Right cardiac atrium (tissue), 1 donor: ENCODE data around the genes PPA1, LRRC20, PALD1 and PCBD1.

DNA sequence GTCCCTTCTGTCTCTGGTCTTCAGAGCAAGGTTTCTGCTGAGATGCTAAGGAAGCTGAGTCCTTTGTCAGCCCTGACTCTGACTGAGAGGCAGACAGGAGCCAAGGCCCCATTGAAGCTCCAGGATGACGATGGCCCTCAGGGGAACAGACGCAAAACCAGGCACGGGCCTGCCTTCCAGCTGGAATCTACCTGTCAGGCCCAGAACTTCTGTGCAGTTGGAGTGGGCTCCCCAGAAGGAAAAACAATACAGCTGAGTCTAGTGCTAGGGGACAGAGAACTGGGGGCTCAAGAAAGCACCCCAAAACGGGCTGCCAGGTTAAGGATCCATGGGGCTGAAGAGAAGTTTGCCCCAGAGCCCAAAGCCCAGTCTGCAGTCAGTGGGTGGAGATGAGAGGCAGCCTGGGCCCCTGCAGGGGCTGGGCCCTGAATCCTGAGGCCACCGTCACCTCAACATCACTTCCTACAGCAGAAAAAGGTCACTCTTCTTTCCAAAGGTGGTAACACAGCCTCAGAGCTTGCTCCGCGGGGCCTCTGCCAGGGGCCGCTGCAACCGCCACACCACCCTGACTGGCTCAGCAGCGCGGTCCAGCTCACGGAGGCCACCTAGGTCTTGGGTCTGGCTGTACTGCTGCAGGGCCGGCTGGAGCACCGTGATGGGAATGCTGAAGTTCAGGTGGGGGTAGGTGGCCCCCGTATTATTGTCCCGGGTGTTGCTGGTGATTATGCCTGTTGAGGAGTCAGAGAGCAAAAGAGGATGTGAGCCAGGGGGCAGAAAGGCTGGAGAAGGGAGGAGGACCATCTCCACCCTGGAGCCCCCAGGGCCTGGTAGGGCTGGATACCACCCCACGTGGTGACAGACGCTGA lies 6.9 kb downstream of the TYSND1 start:
- PRO-cap, result no peak

DNA sequence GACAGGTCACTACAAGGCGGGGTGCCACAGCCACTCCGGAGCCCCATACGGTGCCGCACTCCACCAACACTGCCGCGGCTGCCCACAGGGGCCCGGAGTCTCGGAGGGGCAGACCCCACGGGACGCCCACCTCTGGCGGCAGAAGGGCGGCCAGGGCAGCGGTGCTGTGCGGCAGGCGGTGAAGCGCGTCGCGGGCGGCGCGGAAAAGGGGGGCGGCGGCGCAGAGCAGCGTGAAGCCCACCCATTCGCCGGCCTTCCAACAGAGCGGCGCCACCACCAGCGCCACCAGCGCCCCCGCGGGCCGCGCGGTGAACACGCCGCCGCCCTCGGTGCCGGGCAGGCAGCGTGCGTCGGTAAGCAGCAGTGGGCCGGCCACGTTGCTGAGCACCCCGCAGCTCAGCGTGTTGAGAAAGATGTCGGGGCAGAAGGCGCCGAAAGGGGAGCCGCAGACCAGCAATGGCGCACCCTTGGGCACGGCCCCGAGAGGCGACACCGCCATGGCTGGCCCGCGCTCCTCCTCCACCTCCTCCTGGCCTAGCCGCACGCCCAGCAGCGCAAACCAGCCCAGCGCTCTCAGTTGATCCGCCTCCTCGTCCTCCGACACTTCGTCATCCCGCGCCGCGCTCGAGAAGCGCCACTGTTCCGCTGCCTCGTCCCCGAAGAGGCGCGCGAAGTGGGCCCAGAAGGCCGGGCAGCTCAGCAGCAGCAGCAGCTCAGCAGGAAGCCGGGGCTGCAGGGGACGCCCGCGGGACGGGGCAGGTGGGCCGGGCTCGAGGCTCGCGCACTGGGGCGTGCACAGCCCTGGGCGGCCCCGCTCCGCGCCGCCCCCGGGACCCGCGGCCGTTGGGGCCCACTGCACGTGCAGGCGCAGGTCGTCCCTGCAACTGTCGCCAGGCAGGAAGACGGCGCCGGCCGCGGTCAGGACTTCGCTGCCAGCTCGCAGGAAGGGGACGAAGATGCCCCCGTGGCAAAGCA lies 737 bp downstream of the TYSND1 start:
- PRO-cap, result bidirectional peak, plus-strand start at position 576 of the sequence, minus-strand start at position 531 of the sequence

DNA sequence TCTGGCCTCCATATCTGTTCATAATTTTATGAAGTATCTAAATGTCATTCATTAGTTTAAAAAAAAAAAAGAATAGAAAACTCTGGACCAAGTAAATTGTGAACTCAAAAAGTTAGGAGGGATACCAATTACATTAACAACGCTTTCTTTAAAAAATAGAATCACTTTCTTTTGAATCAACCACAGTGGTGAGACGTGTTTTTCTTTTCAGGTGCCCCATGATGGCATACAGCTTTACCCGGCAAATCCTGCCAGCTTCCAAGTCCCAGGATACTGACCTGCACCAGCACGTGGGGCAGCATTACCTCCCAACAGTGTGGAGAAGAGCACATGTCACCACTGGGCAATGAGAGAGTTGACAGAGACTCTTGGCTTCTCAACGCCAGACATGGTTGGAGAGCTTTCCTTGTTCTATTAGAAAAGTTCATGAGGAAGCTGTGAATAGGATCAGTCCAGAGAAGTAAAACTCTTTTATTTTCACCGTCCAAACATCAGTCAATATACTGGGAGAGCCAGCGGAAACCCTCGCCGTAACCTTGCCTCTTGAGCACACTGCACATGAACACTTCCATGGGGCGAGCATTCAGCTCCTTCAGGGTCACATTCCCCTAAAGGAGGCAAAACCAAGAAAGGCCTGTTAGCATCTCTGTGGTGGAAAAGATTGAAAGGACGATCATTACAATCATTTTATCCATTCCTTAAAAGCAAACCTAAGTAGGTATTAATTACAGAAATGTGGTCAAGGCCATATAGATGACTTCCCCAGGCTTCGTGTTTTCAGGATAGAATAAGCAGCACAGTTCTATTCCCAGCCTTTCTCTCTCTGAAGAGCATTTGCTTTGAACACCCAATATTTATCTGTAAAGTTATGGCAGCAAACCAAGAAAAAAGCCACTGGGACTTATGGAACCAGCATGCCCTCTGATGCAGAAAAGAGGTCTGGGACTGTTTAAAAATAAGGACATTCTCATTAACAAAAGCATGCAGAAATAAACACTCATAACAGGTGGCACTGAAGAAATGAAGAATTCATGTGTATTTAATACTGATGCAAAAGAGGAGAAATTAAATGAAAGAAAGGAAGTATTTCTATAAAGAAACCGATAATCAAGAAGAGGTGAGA lies 5.8 kb upstream of the TYSND1 start:
- PRO-cap, result no peak

- PRO-cap, result no peak
Measured at GRCh38 chr10:70228011-70228525, 5.2 kb downstream of the PPA1 start.

DNA sequence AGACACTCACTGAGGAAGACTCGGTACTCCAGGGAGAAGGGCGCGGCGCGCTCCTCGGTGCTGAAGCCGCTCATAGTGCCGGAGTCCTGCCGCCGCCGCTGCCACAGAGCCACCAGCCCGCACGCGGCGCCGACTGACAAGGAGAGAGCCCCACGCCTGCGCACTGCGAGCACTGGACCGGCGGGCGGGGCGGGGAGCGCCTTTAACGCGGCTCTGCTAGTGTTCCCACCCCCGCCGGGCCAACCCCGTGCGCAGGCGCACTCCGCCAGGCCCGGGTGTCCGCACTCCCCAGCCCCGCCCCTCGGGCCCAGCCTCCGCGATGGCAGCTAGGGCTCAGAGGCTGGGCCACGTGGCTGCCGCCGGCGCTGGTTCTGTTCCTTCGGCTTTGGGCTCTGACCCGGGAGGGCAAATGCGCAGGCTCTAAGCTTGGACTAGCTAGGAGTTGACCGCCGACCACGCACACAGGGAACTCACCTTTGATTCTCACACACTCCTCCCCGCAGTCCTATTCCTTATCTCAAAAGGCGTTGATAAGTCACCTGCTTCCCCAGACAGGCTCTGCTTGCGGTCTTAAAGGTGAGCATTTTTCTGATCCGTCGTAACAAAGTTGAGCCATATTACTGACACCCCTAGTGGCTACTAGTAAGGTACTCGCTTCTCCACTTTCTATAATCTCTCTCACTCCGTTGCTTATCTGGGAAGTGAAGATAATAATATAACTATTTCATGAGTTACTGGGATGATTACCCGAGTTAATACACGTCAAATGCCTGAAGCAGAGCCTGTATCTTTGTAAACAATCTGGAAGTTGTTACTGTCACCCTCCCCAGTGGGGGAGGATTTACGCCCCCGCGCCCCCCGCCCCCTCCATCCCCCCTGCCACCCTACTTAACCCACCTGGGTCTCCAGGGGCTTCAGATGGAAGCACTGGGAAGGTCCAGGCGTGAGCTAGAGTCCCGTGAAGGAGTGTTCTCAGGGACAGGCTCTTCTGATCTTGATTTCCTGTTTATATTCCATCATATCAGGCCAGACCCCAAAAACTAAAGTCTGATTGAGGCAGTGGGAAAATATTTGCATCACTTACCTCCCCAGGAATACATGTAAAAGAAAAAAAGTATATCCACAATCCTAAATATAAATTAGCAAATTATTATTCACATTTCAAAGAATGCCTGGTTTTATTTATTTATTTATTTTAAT lies at the start of gene PPA1:
Gene PPA1, minus strand, starts transcription at position 176 of the 1,200 bp plus-strand sequence.
- PRO-cap, result bidirectional peak, plus-strand start at position 310 of the sequence, minus-strand start at position 138 of the sequence

DNA sequence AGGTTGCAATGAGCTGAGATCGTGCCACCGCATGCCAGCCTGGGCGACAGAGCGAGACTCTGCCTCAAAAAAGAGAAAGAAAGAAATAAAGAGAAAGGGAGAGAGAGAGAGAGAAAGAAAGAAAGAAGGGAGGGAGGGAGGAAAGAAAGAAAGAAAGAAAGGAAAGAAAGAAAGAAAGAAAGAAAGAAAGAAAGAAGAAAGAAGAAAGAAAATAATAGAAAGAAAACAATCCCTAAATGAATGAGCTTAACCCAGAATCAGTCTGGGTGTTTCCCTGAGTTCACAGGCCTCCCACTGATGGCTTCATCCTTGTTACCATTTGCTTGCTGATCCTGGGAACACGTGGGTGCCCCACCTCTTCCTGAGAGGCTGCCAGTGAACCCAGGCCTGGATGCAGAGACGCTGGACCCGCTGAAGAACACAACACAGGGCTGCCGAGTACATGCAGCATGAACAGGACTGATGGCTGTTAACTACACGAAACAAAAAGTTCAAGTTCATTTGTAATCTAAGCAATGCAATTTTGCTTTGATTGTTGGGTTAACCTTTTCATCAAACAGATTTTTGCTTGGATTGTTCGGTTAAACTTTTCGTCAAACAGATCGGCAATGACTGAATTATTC lies 11.6 kb downstream of the NPFFR1 start:
- PRO-cap, result no peak

DNA sequence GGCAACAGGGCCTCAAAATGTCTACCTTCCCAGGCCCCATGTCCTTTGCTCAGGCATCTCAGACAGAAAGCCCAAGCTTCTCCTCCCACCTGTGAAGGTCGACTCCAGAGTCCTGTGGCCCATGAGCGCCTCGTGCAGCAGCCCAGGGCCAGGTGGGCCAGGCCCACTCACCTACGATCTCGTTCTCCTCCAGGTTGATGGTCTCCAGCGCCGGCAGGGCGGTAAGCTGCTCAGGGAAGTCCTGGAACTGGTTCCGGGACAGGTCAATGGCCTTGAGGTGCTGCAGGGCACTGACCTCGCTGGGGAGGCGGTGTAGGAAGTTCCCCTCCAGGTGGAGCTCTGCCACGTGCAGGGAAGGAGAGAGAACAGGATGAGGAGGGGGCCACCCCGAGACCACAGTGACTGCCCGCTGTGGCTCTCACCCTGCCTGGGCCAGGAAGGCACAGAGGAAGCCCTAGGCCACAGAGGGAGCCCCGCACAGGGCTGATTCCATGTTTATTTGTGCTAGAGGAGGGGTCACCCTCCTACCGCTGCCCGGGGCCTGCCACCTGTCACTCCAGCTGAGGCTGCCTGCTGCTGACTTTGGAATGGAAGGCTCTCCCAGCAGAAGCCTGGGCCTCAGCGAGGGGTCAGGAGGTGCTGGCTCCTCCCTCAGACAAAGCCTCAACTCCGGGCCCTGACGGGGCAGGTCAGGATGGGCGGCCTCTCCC lies 40.0 kb upstream of the NPFFR1 start:
- PRO-cap, result bidirectional peak, plus-strand start outside the sequence, minus-strand start at position 582 of the sequence

DNA sequence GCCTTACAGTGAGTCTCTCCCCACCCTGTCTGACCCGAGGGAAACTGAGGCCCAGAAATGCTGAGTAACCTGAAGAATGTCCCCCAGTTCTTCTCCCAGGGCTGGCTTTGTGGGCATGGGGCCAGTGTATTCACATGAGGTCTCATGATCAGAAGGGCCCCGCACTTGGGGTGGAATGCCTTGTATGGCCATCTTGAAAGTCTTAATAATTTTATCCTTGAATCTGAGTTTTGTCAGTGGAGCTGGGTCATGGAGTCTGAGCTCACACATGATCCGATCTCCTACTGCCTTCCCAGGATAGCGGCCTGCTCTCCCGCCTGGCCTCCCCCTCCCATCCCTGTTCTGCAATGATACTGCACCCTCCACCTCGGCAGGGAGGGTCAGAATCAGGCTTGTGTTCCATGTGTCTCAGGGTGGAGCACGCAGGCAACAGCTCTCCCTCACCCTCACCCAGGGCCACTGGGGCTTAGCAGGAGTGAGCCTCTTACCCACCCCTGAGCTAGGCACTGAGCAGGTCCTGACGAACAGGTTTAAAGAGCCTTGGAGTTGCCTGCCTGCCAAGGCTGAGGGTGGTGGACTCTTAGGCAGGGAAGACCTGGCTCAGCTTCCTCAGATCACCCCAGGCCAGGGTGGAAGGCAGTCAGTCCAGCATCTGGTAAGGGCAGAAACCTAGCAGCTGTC lies 41.4 kb upstream of the NPFFR1 start:
- PRO-cap, result no peak

DNA sequence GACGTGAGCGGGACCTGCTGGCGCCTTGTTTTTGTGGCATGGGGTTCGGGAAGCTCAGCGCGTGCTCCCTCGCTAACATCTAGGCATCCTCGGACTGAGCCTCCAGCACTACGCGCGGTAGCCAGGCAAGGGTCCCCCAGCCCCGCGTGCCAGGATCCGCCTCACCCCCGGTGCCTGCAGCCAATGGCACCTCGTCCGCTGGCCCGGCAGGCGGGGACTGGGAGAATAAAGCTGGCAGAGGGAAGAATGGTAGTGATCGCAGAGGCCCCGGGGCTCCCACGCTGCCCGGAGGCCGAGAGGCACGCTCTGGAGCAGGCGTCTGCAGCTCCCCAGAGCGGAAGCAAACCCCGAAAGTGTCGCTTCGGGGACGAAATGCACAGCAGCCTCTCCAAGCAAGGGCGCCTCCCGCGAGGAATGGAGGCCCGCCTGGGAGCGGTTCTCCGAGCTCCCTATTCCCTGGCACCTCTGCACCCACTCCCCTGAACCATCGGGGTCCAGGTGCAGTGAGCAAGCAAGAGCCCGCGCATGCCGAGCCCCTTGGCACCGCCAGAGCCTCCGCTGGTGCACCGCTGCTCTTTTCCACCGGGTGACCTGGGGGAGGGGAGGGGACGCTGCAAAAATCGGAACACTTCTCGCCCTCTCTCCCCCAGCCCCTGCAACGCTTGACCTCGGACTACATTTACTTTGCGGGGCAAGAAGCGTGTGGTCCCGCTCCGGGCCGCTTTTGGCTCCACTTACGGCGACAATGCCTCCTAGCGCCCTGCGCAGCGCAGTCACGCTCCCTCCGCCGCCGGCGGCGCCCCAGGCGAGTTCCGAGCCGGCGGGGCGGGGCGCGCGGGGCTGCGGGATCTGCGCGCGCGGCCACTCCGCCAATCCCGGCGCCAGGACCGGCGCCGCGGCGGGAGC lies at the start of gene LRRC20:
Gene LRRC20, minus strand, starts transcription at position 815 of the 906 bp plus-strand sequence.
- PRO-cap, result bidirectional peak, plus-strand start at position 259 of the sequence, minus-strand start at position 96 of the sequence; bidirectional peak, plus-strand start outside the sequence, minus-strand start at position 803 of the sequence

GRCh38 chr10:70431917-70432657 lies 9.4 kb downstream of the NODAL start:
- PRO-cap, result no peak

GRCh38 chr10:70478206-70479232 lies at the start of gene PALD1:
Gene PALD1, plus strand, starts transcription at chr10:70478767.
- PRO-cap, result bidirectional peak, plus-strand start at chr10:70478807, minus-strand start at chr10:70478648; bidirectional peak, plus-strand start at chr10:70478998, minus-strand start at chr10:70478906

- PRO-cap, result no peak
Measured at GRCh38 chr10:70482116-70482618, 3.6 kb downstream of the PALD1 start.

- PRO-cap, result no peak
Measured at GRCh38 chr10:70493071-70493925, 14.7 kb downstream of the PALD1 start.

- PRO-cap, result no peak
Measured at GRCh38 chr10:70585070-70585493, 17.5 kb downstream of the PRF1 start.

DNA sequence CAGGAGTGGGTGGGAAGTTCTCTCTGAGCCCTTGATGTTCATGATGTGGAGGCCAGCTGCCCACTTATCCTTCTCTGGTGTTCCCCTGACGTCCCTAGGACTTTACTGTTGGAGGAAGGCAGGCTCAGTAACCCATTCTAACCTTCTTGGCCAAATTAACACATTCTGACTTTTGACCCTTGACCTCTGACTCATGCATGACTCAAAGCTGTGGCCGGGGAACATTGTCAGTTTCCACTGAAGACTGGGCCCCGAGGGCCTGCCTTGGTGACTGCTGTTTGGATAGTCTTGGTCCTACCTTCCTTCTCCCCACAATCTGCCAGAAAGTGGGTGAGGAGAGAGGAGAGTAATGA lies 43.5 kb downstream of the ADAMTS14 start:
- PRO-cap, result no peak

GRCh38 chr10:70887075-70887214 lies 1.4 kb downstream of the PCBD1 start:
- PRO-cap, result no peak

- PRO-cap, result bidirectional peak, plus-strand start at chr10:70887997, minus-strand start at chr10:70887880; bidirectional peak, plus-strand start at chr10:70888281, minus-strand start at chr10:70888236; bidirectional peak, plus-strand start at chr10:70888640, minus-strand start at chr10:70888578
Measured at GRCh38 chr10:70887786-70888846, at the start of gene PCBD1. Gene PCBD1, minus strand, starts transcription at chr10:70888565.

GRCh38 chr10:71256025-71257077 lies 44.0 kb downstream of the UNC5B start:
- PRO-cap, result no peak

GRCh38 chr10:71300586-71301354 lies 18.3 kb upstream of the SLC29A3 start:
- PRO-cap, result no peak

DNA sequence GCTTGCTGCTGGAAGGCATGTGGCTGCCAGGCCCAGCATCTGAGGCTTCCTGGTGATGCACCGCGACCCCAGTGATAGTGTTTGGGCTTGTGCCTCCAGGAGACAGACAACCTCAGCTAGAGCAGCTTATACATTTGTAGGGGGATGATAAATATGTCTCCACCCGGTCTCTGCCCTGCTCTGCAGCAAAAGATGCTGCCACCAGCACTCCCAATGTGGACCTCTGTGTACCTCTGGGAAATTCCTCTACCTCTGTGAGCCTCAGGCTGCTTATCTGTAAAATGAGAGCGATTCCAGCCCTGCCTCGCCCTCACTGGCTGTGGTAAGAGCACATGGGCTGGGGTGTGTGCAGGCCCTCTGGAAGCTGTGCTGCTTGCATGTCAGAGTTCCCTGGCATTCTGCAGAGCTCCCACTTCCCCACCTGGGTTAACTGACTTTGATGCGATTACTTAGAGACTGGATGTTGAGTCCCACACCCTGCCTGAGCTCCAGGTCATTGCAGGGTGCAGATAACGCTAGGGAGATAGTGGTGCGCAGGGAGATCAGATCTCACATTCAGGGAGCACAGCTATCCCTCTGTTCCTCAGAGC lies 19.9 kb downstream of the SLC29A3 start:
- PRO-cap, result no peak